Vein endothelial cell (primary cell): ENCODE results near the genes TMEM101, SLC25A39 and FAM171A2.

- CAGE, long polyA plus RNA, result no peak
Observed at GRCh38 chr17:43465220-43465419, 18.7 kb upstream of the DHX8 start.

- CAGE, long polyA plus RNA, result no peak
Observed at GRCh38 chr17:43544487-43544909, 1.6 kb downstream of the ETV4 start.

DNA sequence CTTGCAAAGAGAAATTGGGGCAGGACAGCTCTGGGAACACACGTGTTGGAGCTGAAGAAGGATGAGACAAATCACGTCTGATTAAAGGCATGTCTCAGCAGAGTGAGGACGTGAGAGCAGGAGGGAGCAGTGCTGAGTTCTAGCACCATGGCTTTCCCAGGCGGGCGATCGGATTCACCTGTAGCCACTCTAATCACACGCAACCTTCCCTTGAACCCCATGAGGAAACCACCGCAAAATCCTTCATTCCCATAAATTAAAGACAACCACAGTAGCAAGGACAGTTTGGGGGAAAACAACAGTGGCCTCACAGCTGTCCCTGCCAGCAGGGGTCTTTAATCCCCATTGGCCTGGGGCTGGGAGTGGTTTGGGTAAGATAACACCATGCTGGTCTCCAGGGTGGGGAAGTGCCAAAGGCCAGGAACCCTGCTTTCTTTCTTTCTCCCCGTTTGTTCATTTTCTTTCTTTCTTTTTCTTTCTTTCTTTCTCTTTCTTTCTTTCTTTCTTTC lies 5.1 kb downstream of the MEOX1 start:
- CAGE, long polyA plus RNA, result no peak

DNA sequence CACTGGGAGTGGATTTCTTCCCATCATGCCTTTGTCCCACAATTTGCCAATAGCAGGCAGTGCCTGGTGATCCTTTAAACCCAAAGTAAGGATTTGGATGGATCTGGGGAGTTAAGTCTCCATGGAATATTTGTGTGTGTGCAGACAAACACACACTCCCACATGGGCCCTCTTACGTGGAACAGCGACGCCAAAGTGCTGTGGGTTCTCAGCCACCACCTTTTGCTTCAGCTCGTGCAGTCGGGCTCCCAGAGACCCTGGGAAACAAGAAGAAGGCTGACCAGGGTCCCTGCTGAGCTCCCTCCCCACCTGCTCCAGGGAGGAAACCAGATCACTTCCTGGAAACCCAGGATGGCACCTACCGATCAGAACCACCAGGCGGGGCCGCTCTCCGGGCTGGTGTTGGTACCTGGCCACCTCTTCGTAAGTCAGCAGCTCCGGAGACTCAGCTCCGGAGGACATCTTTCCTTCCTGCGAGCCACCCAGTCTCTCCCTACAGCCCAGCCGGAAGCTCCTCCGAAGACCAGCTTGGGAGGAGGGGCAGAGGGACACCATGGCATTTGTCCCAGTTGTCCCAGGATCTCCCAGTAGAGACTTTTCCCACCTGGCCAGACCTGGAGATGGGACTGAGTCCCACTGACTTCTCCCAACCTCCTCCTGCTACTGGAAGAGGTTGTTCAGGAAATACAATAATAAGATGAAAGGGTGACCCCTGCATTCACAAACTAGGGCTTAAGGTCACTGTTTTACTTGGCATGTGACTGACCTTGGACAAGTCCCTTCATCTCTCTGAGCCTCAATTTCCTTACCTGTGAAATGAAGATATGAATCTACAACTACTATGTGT lies 18.9 kb downstream of the MPP3 start:
- CAGE, long polyA plus RNA, result no peak

DNA sequence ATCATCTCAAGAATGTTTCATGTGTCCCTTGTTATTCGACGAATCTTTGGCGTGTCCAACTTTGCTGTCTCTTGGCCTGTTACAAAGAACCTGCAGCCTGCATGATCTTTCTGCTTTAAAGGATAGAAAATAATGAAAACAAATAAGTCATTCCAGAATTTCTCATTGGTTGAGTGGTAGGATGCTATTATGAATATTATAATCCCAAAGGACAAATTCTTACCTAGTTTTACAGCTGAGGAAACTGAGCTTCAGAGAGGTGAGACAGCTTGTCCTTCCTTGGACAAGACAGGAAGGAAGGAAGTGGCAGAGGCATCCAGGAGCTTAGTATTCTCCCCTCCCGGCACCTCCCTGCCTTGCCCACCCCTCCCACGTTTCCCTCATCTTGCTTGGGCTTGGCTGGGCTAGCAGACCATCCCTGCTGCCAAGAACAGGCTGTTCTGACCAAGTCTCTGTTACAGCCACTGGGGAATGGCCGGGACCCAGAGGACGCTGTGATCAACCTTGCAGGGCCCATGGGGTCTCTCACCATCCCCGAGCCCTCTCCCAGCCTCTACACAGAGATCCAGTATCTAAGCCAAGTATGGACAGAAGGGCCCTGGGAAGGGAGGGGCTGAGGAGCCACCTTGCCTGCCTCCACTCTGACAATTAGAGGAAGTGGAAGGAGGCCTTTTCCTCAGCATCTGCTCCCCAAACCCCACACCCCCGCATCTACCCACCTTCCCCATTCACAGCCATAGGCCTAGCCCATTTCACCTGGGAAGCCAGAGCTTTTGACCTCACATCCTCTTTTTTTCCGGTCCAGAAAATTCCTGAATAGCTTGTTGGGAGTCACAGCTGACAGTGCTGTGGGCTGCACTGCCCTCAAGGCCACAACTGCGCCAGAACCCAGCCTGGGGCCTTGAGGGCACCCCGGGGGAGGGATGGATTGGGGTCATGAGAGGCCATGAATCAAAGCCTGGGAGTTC lies 14.0 kb downstream of the CD300LG start:
- CAGE, long polyA plus RNA, result no peak

DNA sequence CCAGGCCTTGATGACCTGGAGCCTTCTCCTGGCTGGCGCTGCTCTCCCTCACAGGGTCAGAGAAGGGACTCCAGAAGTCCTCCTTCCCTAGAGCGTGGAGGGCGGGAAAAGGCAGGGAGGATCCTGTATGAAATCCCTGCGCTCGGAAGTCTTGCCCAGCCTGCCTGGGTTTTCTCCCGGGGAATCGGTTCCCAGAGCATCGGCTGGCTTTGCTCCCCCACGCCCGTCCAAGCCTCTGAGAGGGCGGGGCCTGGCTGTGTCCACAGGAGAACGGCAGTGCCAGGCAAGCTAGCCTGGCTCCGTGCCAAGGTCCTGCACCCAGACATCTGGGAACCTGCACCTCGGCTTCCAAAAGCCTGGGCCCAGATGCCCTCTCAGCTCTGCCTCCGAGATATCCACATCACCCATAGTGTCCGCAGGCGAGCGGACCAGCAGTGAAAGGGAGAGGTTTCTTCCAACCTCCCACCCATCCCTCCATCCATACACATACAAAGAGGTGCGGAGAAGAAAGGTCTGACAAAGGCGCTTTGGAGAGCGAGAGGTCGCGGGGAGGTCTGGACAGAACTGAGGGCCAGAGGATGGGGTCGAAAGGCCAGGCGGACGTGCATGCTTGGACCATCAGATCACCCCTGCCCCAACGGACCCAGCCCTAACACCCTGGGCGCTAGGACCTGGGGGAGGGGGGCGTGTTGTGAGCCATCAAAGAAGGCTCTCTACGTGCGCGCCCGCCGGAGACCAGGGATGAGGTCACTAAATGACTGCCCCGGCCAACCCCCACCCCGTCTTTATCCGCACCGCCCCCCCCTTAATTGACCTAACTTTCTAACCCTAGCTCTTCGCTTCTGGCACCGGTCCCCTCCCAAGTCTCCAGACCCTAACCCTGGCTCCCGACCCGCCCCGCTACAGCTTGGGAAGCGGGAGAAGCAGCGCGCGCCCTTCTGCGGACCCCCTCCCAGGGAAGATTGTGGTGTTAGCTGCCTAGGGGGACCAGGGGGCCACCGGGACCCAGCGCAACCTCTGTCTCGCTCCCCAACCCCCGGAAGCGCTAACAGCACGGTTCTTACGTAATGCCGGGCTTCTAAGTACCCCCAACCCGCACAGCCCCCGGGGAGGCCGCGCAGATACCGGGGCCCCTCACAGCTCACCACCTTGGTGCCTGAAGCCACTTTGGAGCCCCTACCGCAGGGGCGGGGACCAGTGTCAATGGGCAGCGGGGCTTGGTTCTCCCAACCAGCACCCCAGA lies 850 bp downstream of the MPP2 start:
- CAGE, long polyA plus RNA, result no peak

DNA sequence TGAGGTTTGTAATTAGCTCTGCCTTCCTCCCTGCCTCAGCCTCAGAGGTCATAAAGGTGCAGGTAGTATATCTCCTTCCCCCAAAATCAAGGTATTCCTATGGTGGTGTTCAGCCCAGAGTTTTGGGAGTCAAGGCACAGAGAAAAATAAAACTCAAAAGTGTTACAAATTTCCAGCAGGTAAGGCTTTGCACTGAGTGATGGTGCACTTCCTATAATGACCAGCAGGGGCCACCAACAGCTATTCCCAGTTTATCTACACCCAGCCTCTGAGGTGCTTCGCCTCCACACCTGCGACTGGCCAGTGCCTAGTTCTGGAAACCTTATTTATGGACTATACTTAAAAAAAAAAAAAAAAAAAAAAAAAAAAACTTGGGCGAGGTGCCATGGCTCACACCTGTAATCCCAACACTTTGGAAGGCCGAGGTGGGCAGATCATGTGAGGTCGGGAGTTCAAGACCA lies 2.8 kb upstream of the MPP2 start:
- CAGE, long polyA plus RNA, result no peak

- CAGE, long polyA plus RNA, result no peak
Observed at GRCh38 chr17:43920703-43921051, 13.3 kb upstream of the MPP2 start.

- CAGE, long polyA plus RNA, result no peak
Observed at GRCh38 chr17:44014170-44015526, at the start of gene TMEM101. TMEM101 (minus strand) TSS chr17:44014963.

GRCh38 chr17:44022899-44024225 lies 8.6 kb upstream of the TMEM101 start:
- CAGE, long polyA plus RNA, result no peak

GRCh38 chr17:44065514-44065907 lies 960 bp downstream of the LSM12 start:
- CAGE, long polyA plus RNA, result no peak

GRCh38 chr17:44087427-44087950 lies 17.0 kb downstream of the G6PC3 start:
- CAGE, long polyA plus RNA, result no peak

- CAGE, long polyA plus RNA, result no peak
Observed at GRCh38 chr17:44093397-44093894, 22.9 kb downstream of the G6PC3 start.

DNA sequence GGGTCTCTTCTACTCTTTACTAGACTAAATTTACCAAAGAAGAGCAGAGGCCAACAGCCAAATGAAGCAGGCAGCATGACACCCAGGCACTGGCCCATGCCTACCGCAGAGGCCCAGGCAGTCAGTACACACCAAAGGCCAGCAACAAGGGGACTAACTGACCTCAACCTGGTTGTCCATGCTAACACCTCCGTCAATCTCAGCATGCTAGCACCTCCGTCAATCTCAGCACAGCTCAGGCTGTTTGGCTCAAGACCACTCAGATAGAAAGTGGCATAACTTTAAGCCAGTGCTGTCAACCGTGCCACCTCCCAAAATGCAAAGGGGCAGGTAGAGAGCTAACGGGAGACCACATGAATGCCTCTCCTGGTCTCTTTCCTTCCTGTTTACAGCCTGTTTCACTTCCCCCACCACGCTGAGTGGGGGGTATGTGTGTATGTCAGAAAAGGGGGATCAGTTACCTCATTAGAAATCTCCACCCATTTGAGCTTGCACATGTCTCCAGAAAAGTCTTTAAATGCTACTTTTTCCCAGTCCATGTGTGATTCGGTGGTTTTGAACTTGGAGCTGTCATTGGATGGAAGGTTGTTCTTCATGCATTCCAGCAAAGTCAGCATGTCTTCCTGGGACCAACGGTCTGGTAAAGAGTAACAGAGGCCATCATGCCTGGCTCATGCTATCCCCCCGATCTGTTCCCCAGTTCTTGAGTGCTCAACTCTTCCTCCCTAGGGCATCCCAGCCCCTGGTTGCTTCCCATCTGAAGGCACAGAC lies 3.2 kb downstream of the UBTF start:
- CAGE, long polyA plus RNA, result no peak

GRCh38 chr17:44323706-44324160 lies 890 bp downstream of the SLC25A39 start:
- CAGE, long polyA plus RNA, result no peak

DNA sequence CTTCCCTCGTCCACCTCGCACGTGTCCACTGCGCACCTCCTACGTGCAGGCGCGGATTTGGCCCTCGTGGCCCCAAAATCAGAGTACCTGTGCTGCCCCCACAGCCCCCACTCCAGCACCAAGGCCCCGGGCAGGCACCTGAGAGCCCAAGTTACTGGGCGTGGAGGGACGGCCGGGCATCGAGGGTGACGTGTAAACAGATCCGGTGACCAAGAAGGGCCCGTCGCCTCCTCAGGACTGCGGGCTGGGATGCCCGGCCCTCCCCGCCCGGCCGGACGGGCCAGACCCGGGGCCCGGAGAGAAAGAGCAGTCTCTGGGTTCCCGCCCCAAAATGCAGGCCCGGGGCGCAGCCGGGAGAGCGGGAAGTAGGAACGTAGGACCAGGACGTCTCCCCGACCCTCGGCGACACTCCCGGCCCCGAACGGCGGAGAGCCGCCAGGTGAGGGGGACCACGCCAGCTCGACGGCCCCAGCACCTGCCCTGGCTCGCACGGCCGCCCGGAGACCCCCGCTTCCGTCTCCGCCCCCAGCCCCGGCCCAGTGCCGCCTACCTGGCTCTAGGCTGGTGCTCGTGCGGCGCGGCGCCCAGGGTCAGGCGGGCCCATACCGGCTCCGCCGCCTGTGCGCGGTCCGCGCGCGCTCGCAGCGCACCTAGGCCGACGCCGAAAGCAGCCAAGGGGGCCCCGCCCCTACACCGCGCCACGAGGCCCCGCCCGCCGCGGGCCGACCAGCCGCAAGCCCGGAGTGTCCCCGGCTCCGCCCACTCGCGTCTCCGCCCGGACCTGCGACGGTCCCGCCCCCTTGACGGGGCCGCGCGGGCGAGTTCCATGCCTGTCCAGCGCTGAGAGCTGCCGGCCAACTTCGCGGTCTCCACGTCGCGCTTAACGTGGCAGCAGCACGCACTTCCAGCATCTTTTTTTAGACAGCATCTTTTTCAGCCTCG lies at the start of gene SLC25A39:
TSS of gene SLC25A39 (minus strand) at position 663 of the 942 bp plus-strand sequence.
- CAGE, long polyA plus RNA, result no peak

- CAGE, long polyA plus RNA, result no peak
Observed at GRCh38 chr17:44351798-44352633, 6.9 kb downstream of the GRN start.

- CAGE, long polyA plus RNA, result no peak
Observed at GRCh38 chr17:44363592-44364283, at the start of gene FAM171A2. FAM171A2 (minus strand) TSS chr17:44363853.

DNA sequence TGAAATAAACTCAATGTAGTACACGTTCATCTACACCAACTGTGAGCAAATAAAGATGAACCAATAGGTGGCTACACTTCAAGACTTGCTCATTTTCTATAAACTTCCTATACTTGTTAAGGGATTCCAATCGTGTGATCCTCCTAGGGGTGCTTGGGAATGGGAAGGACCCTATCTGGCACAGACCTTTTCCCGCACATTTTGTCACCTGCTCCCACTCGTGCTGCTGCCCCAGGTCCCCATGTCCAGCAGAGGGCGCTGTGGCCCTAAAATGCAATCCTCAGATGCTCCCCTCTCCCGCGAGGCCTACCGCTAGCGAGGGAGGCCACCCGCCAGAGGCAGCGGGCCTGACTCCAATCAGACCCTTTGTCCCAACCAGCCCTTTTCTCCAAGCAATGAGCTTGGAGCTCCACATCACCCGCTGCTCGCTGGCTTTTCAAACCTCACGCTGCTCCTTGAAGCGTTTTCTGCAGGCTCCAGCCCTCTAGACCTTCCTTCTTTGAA lies 23.8 kb upstream of the FZD2 start:
- CAGE, long polyA plus RNA, result no peak

- CAGE, long polyA plus RNA, result no peak
Observed at GRCh38 chr17:44542366-44542725, 14.9 kb upstream of the FZD2 start.